Epidermal melanocyte (primary cell): ENCODE measurements around the genes MTCH1 and ZFAND3.

DNA sequence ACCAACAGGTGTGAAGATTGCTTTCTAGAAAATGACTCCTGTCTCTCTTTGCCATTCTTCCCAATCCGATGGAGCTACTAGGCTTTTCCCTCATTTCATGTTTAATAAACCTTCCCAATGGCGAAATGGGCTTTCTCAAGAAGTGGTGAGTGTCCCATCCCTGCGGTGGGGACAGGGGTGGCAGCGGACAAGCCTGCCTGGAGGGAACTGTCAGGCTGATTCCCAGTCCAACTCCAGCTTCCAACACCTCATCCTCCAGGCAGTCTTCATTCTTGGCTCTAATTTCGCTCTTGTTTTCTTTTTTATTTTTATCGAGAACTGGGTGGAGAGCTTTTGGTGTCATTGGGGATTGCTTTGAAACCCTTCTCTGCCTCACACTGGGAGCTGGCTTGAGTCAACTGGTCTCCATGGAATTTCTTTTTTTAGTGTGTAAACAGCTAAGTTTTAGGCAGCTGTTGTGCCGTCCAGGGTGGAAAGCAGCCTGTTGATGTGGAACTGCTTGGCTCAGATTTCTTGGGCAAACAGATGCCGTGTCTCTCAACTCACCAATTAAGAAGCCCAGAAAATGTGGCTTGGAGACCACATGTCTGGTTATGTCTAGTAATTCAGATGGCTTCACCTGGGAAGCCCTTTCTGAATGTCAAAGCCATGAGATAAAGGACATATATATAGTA is 30.8 kb downstream of the SRSF3 start:
- RRBS = no CpG with 5 or more reads among the region's 8 CpGs

DNA sequence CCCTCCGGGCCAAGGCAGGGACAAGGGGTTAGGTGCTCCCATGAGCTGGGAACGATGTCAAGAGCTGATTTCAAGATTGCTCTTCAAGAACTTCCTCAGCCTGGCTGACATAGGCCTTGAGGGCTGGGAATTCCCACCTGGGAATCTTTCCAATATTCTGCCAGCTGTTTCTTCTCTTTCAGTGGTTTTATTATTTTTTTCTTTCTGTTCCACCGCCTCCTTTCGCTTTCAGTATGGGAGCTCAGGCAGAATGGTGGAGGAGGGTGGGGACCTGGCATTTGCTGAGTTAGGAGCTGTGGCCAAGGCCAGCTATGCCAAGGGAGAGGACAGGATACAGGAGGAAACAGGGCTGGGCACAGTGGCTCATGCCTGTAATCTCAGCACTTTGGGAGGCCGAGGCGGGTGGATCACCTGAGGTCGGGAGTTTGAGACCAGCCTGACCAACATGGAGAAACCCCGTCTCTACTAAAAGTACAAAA is 33.7 kb downstream of the SRSF3 start:
- RRBS = no CpG with 5 or more reads among the region's 8 CpGs

DNA sequence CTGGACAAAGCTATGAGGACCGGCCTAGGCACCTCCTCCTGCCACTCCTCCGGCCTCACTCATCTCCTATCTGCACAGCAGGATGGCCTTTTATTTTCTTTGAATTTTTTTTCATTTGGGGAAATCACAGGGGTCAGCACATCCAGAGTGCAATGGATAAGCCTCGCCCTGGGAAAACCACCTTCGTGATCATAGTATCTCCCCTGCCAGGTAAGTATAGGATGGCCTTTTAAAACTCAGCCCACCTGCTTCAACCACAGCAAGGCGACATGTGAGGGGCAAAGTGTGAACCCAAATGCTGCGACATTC is 39.1 kb upstream of the CDKN1A start:
- RRBS = no CpG with 5 or more reads among the region's 6 CpGs

GRCh38 chr6:36768488-36768794 is 70.8 kb downstream of the CPNE5 start:
- RRBS = no CpG with 5 or more reads among the region's 4 CpGs

GRCh38 chr6:36858352-36859230 is 16.0 kb downstream of the PPIL1 start:
- RRBS = no CpG with 5 or more reads among the region's 9 CpGs

- RRBS = no CpG with 5 or more reads among the region's 8 CpGs
These were observed 3.0 kb downstream of the C6orf89 start for GRCh38 chr6:36888518-36889486.

- RRBS = no CpG with 5 or more reads among the region's 6 CpGs
These were observed 10.5 kb downstream of the MTCH1 start for GRCh38 chr6:36975514-36975921.

DNA sequence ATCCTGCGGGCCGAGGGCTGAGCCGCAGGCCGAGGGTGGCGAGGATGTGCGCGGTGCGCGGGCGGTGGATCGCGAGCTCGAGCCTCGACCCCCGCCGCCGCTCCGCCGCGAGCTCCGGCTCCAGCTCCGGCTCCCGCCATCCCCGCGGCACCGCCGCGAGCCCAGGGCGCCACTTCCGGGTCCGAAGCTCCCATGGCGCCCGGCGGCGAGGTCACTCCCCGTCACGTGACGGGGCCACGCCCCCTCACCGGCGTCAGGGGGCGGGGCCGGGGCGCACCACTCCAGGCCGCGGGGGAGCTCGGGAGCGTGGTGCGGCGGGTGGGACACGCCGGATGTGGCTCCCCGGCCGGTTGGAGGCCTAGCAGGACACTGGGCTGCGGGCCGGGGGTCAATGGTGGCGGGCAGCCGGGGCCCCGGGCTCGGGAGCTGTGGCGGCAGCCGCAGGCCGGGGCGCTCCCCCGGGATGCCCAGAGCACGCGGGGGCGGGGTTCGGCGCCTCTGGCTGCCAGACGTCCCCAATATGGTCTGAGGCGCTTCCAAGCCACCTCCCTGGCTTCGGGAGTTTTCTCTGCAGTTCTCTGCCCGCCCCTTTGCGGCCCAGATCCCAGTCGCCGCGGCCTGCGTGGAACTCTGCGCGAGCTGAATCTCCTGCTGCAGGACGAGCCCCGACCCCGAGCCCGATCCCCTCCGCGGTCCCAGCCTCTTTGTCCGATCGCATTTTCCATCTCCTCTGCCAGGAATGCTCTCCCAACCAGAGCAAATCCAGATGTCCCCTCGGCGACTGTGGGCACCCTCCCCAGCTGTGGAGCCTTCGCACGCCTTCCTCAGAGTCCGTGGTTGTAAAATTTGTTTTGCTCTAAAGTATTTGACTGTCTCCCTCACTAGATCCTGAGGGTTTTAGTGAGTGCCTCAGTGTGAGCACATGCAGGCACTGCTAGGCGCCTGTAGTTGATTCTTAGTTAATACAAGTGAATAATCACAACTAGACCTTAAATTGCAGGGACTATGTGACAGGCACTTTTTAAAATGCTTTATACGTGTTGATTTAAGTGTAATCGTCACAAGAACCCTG is at the start of gene MTCH1:
MTCH1 (minus strand) TSS at position 217 of the 1,072 bp plus-strand sequence.
- RRBS = 2% methylated on average over 29 of the region's 97 CpGs

- RRBS = no CpG with 5 or more reads among the region's 2 CpGs
These were observed 1.5 kb downstream of the FGD2 start for GRCh38 chr6:37007008-37007216.

- RRBS = no CpG with 5 or more reads among the region's 5 CpGs
These were observed 52.5 kb downstream of the FGD2 start for GRCh38 chr6:37058040-37058360.

DNA sequence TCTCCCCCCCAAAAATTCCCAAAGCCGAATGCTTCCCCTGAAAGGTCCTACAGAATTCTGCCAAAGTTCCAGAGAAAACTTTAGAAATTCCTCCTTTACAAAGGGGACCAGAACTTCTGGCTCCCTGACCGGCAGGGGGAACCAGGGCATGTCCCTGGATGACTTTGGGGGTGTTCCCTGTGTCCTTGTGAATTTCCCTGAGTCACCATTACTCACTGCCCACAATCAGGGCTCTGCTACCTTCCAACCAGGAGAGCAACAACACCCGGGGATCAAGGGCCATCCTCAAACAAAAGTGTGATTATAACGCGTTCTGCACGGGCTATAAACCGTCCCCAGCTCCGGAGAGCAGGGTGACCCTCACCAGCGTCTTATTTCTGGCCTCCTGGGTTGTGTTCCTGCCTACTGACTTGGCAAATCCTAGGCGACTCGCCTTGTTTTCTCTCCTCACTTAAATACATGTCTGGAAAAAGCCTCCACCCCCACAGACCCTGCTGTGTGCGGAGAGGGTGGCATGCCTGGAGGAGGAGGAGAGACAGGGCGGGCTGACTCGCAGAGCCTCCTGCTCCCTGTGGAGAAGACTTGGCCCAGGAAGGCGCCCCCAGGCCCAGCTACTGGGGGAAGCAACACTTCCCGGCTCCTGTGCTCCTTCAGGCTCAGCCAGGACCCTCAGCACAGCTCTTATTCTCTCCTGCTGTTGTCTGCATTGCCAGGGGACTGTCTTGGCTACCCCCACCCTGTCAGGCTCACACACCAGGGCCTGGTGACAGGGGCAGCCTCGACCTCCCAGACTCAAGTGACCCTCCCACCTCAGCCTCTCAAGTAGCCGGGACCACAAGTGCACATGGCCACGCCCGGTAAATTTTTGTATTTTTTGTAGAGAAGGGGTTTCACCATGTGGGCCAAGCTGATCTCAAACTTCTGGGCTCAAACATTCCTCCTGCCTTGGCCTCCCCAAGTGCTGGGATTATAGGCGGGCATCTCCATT is 54.1 kb downstream of the FGD2 start:
- RRBS = 31% methylated on average over 5 of the region's 21 CpGs

- RRBS = no CpG with 5 or more reads among the region's 8 CpGs
These were observed 62.9 kb upstream of the PIM1 start for GRCh38 chr6:37107049-37107521.

GRCh38 chr6:37136903-37137450 is 33.0 kb upstream of the PIM1 start:
- RRBS = no CpG with 5 or more reads among the region's 15 CpGs

GRCh38 chr6:37172806-37173684 is 3.1 kb downstream of the PIM1 start:
- RRBS = no CpG with 5 or more reads among the region's 10 CpGs

DNA sequence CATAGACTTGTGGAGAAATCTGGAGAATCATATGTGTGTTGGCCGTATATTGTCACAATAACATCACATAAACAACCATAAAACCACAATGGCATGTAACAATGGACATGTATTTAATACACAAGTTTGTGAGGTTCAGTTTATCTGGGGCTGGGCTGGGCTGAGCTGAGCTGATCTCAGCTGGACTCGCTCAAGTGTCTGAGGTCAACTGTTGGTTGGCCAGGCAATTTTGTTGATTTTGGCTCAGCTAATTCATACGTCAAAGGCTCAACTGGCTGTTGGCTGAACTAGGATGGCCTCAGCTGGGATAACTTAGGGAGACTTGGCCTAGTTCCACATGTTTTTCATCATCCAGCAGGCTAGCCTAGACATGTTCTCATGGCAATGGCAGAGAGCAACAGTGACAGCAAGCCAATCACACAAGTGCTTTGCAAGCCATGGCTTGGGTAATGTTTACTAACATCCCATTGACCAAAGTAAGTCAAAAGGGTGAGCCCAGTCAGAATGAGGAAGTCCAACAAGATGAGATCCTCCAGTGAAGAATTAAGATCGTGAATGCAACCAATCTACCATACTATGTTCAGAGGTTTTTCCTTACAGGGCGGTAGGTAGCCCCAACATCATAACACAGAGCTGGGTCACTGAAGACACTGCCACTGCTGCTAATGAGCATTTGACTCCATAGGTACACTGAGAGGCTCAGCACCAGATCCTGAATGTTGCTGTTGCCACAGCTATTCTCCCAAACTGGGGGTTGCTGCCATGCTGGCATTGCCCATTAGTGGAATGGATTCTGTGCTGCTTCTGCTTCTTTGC is 12.7 kb upstream of the TBC1D22B start:
- RRBS = no CpG with 5 or more reads among the region's 5 CpGs

DNA sequence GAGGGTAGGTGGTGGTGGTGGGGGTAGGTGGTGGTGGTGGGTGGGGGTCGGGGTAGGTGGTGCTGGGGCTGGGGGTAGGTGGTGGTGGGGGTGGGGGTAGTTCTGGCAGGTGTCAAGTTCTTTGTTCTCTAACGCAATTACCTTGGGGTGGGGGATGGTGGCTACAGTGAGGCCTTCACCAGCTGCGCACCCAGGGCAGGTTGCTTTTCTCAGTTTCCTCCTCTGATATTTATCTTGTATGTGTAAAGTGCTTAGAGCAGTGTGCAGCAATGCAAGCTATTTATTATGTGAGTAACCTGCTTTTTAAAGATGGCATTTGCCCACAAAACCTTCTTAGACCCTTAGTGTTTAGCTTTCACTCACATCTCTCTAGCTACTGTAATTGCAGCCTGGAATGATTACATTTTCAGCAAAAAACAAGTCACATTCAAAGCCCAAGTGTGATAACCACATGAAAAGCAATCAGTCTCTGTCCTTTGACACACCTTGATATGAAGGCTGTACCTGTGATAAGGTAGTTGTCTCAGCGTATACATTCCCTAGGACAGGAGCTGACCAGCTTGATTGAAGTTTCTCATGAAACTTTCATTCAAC is 8.3 kb upstream of the CCDC167 start:
- RRBS = no CpG with 5 or more reads among the region's 4 CpGs

DNA sequence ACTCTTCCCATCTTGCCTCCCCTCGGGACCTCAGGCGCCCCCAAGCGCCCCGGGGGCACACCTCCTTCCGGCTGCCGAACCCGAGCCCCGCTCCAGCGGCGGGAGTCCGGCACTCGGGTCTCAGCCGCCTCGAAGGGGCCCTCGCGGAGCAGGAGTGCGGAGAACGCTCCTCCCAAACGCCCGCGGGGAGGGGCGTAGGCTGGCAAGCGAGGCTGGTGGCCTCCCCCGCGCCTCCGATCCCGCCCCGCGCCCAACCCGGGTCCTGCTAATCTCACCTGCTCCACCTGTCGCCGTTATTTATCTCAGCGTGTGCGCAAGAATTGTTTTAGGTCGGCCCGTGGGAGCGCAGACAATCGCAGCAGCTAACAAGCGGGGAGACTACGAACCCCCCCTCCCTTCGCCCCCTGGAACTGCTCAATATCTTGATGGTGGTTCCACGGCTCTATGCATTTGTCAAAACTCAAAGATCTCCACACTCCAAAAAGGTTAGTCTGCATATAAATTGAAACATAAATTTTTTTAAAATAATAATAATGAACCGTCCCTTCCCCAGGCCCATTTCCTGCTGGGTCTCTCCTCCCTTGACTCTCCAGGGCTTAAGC is 1.3 kb upstream of the MDGA1 start:
- RRBS = 7% methylated on average over 7 of the region's 43 CpGs

GRCh38 chr6:37713767-37714041 is 16.0 kb upstream of the MDGA1 start:
- RRBS = no CpG with 5 or more reads among the region's 2 CpGs

DNA sequence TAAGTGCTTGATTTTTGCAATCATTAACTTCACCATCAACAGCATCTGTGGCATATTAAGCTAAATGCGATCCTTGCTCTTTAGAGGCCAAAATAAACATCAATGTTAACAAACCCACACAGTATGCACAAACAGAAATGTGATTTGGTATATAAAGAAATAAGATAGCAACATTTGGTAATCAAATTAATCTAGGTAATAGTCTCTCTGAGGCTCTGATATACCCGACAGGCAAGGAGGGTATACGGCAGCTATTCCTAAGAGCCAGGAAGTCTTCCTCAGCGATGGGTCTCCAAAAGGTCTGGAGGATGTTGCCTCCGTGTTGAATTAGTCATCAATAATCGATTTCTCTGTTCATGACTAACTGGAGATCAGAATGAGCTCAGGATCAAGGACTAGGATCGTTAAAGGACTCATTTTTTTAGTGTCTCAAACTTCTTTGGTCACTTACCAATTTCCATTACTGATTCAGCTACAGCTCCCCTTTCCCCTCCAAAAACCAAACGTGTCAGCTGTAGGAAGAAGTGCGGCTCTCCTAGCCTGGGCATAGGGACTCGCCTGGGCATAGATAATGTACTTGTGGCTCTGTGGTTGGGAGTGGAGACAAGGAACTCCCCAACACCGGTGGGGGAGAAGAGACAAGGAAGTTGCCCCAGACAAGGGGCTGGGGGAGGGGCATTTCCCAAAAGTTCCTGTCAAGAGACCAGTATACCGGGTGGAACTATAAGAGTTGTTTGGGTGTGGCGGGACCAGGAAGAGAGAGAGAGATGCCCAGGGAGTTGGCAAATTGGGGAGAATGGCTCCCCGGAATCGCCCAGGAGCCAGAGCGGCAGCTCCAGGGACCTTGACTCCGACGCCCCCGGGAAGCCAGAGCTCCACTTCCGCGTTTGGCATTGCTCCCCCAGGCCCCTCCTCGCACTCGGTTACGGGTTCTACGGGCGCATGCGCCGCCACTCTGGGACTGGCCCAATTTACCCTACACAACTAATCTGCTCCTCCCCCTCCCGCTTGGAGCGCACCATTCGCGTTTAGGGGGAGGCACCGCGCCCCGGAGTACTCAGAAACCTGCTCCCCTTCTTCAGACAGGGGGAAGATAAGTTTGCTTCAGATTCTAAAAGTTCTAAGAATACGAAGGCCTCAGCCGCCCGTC is 1.0 kb upstream of the ZFAND3 start:
- RRBS = 3% methylated on average over 13 of the region's 38 CpGs

DNA sequence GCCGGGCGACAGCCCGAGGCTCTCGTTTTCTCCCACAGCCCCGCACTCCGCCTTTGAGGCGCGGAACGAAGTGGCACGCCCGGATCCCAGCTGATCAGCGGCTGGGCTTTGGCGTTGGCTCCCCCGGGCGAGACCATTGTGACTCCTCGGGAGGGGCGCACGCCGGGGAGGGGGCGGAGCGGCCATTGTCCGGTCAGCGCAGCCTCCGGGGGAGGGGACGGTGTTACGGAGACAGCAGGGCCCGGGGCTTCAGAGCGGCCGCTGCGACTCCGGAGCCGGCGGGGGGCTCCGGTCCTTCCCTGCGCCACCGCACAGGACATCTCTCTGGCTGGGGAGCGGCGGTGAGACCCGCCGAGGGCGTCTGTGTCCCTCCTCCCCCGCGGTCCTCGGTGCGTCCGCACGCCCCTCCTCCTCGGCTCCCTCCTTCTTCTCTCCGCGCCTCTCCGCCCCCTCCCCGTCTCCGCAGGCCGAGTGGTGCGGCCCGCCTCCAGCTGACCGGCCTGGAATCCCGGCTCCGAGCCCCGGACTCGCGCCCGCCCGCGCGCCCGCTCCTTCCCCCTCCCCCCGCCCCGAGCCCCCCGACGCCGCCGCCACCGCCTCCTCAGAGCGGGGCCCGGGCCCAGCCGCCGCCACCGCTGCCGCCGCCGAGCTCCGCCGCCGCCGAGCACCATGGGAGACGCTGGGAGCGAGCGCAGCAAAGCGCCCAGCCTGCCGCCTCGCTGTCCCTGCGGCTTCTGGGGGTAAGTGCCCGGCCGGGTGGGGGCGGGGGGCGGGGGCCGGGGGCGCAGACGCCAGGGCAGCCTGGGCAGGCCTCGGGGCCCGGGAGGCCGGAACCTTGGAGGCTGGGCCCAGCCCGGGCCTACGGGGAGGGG is at the start of gene ZFAND3:
ZFAND3 (plus strand) TSS at position 451 of the 872 bp plus-strand sequence.
- RRBS = 3% methylated on average over 41 of the region's 105 CpGs